Vagina (tissue), 1 donor: ENCODE measurements around a stretch of chr15.

- PRO-cap, result no peak
- RAMPAGE, long total RNA, result no peak
Observed at GRCh38 chr15:35630520-35630880, 84.5 kb upstream of the DPH6 start.

DNA sequence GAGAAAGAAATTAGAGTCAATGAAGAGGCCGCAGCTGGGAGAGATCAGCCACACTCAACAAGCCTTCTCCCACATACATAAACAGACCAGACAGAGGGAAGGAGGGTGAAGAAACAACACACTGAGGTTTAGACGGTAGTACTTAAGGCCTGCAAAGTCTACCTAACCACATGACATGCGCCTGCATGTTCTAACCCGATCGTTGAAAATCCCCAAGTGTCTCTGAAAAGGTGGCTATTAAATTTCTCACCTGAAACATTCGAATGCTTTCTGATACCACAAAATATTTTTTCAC lies 110.6 kb upstream of the CDIN1 start:
- PRO-cap, result no peak
- RAMPAGE, long total RNA, result no peak

DNA sequence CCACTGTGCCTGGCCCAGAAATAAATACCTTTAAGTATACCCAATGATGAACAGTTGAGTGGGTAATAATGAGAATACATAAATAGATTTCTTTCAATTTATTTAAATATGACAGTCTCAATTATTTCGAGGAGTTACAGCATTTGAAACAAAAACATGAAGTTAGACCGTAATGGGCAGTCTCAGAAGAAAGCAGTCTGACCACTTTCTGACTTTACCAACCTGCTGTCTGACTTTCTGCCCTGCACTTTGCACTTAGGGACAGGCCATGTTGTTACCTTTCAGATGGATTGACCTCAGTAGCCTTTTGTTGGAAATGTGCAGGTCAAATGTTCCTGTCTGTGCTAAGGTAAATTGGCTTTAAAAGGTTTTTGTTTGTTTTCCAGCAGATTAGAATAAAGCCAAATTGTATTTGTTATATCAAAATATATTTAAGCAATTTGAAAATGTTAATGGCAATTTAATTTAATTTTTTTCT lies 67.9 kb downstream of the CDIN1 start:
- PRO-cap, result no peak
- RAMPAGE, long total RNA, result no peak

- PRO-cap, result no peak
- RAMPAGE, long total RNA, result no peak
Observed at GRCh38 chr15:36808090-36809112, 229.0 kb downstream of the CDIN1 start.

GRCh38 chr15:36880129-36880669 lies 220.2 kb downstream of the MEIS2 start:
- PRO-cap, result no peak
- RAMPAGE, long total RNA, result no peak

GRCh38 chr15:36887993-36889118 lies 212.0 kb downstream of the MEIS2 start:
- PRO-cap, result no peak
- RAMPAGE, long total RNA, result no peak

- PRO-cap, result no peak
- RAMPAGE, long total RNA, result no peak
Observed at GRCh38 chr15:37096837-37097860, 3.2 kb downstream of the MEIS2 start.

- PRO-cap, result no peak
- RAMPAGE, long total RNA, result no peak
Observed at GRCh38 chr15:38073477-38073959, 139.1 kb downstream of the TMCO5A start.

DNA sequence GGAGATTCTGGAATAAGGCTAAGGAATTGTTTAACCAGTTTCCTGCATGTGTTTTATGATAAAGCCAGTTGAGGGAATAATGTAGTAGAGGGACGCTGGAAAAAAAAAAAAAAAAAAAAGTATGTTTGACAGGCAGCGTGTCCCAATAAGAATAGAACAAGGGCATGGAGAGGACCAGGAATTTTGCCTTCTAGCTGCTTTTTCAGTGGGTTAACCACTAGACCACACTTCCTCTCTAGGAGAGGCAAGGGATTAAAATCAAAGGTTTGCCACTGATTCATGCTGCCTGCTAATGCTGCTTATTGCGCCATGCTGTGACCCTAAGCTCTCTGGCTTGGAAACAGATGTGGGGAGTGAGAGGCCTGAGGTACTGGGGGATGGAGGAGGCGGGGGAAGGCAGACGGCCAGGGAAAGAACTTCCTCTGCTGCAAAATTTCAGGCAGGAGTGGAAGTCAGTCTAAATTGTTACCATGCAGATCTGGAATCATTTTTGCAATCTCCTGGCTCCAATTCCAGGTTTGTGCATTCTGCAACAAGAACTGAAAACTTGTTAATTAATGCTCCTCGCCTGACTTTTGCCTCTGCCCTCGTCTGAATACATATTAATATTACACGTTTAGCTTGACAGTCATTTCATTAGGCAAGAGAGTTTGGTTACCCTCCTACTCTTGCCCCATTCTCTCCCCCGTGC lies 121.9 kb upstream of the SPRED1 start:
- PRO-cap, result no peak
- RAMPAGE, long total RNA, result no peak

DNA sequence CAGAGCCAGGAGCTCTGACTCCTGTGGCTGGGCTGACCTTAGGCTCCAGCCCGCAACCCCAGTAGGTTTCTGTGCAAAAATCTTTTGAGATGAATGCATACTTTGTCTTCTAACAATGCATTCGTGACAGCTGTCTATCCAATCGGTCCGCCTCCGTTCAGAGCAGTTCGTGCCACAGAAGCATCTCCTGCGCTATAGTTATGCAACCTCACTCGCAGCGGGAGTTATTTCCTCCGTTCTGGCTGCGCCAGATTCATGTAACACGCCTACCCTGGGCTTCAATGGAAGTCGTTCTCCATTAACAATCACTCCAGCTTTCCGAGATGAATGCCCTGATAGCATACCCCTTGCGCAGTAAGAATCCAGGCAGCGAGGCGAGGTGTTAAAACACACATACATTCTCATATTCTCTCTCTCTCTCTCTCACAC lies 1.5 kb upstream of the SPRED1 start:
- PRO-cap, result no peak
- RAMPAGE, long total RNA, result no peak

- PRO-cap, result no peak
- RAMPAGE, long total RNA, result no peak
Observed at GRCh38 chr15:38251763-38252062, 923 bp upstream of the SPRED1 start.

DNA sequence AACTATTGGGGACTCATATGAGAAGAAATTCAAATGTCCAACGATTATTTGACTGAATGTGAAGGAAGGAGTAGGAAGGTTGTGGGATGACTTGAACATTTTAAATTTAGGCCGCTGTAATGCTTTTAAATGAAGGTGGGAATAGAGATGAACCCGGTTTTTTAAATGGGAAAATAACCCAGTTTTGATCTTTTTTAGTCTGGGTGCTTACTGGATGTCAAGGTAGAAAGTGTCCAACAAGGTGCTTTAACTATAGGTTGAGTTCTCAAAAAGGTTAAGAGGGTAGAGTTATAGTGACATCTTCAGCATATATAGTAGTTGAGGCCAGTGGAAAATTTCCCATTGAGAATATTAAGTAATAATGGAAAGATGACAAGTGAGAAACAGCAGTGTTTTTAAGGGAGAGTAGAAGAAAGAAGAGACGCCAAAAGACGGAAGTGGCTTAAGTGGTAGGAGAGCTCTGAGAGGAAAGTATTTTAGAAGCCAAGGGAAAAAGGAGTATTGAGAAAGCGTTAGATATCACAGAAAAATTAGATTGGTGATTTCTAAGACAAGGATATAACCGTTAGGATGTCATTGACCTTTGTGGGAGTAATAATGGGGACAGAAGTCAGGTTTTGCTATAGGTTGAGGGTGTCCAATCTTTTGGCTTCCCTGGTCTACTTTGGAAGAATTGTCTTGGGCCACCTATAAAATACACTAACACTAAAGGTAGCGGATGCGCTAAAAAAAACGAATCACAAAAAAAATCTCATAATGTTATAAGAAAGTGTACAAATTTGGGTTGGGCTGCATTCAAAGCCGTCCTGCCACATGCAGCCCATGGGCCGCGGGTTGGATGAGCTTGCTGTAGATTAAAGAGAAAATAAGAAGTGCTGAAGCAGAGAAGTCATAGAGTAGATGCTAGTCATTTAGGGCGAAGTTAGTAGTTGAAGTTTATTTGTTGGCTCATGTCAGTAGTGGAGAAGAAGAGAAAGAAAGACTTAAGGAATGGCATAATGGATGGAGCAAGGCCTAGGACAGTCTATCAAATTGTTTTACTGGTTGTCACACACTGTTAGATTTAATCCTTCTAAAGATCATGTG lies 10.8 kb downstream of the SPRED1 start:
- PRO-cap, result no peak
- RAMPAGE, long total RNA, result no peak

- PRO-cap, result no peak
- RAMPAGE, long total RNA, result no peak
Observed at GRCh38 chr15:38332434-38333248, 80.0 kb downstream of the SPRED1 start.

DNA sequence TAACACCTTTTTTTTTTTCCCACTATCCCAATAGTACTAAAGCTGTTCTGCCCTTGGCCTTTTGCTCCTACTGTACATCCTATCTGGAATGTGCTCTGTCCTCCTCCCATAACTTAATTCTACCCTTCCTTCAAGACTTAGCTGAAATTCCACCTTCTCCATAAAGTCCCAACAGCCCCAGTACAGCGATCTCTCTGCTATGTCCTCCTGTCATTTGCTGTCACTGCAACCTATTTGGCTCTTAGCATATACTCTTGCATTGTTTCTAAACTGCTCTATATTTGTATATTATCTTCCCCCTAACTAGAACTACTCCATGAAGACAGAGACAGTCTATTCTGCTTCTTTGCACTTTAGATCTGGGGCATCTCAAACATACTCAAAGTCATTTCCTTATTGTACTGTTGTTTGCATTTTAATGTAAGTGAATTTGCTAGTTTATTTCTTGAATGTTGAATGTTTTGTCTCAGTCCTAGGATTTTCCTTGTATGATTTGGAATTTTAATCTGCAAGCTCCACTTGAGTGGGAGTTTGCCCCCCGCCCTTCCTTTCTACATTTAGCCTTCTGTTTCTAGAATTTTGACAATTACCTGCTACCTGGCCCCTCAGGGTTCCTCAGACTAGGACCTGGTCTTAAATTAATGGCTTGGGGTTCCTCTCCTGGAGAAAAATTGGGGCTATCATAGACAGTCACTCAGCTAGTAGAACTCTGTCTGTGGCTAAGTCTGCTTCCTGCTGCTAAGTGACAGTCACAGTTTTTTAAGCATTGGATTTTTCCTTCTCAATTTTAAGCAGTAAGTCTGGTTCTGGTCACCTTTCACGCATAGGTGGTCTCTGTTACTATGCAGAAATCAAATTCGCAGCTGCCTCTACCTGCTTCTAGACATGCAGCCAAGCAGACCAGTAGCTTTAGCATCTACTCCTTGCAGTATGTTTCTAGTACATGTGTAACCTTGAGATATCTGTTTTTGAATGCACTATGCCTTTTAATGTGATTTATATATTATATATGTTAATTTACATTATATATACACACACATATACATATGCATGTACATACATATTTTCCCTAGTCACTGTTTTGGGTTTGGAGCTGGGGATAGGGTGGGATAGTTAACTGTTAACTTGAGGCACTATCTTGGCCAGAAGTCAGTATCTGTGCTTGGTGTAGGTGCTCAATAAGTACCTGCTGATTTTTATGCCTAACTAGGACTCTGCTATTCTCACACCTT lies 43.9 kb downstream of the FAM98B start:
- PRO-cap, result no peak
- RAMPAGE, long total RNA, result start-site peak on the minus strand centred at position 345 of the sequence, 46 bp wide, 5 reads; start-site peak on the minus strand centred at position 738 of the sequence, 112 bp wide, 10 reads

DNA sequence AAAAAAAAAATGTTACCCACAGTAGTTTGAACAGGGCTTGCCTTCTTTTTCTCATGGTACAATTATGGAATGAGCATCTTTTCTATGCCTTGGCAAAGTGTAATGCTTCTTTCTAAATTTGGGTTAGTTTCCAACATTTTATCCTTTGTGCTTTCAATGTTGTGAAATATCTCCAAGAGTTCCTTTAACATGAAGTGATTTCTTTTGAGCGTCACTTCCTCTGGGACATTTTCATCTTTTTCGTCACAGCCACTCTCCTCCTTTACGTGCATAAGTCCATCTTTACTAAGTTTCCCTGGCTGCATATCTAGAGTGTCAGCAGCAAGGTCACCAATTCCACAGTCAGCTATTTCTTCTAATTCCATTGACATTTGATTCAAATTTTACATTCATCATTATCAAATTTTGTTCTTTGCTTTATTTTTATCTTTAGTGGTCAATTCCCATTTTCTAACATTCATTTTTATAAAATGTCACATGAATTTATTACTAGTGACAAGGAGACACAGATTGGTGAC lies 126.6 kb upstream of the THBS1 start:
- PRO-cap, result unidirectional peak, plus-strand start at position 310 of the sequence
- RAMPAGE, long total RNA, result no peak

DNA sequence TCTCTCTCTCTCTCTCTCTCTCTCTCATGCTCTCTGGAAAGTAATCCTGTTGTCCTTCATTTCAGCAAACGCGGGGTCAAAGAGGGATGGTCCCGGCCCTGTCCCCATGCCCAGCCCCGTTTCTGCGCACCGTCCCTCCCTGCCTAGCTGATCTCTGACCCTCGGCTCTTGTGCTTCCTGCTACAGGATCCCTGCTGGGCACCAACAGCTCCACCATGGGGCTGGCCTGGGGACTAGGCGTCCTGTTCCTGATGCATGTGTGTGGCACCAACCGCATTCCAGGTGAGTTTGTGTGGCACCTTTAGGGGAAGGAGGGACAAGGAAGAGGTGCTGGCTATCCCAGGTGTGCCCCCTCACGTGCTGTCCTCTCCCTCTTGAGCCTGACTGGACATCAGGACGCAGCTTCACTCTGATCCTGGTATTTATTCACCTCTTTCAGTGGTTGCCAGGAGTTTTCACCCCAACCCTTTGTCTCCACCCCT lies 805 bp downstream of the THBS1 start:
- PRO-cap, result bidirectional peak, plus-strand start at position 119 of the sequence, minus-strand start at position 156 of the sequence
- RAMPAGE, long total RNA, result no peak

- PRO-cap, result no peak
- RAMPAGE, long total RNA, result no peak
Observed at GRCh38 chr15:39588389-39589128, 7.7 kb downstream of the THBS1 start.

GRCh38 chr15:39592062-39592389 lies 11.1 kb downstream of the THBS1 start:
- PRO-cap, result no peak
- RAMPAGE, long total RNA, result no peak

GRCh38 chr15:39920507-39921447 lies 711 bp upstream of the GPR176 start:
- PRO-cap, result bidirectional peak, plus-strand start at chr15:39921042, minus-strand start at chr15:39920912
- RAMPAGE, long total RNA, result no peak

- PRO-cap, result no peak
- RAMPAGE, long total RNA, result no peak
Observed at GRCh38 chr15:40045569-40045903, 6.6 kb upstream of the SRP14 start.